Progenitor cell of endocrine pancreas (in vitro differentiated cells): ENCODE measurements around a stretch of chr21.

DNA sequence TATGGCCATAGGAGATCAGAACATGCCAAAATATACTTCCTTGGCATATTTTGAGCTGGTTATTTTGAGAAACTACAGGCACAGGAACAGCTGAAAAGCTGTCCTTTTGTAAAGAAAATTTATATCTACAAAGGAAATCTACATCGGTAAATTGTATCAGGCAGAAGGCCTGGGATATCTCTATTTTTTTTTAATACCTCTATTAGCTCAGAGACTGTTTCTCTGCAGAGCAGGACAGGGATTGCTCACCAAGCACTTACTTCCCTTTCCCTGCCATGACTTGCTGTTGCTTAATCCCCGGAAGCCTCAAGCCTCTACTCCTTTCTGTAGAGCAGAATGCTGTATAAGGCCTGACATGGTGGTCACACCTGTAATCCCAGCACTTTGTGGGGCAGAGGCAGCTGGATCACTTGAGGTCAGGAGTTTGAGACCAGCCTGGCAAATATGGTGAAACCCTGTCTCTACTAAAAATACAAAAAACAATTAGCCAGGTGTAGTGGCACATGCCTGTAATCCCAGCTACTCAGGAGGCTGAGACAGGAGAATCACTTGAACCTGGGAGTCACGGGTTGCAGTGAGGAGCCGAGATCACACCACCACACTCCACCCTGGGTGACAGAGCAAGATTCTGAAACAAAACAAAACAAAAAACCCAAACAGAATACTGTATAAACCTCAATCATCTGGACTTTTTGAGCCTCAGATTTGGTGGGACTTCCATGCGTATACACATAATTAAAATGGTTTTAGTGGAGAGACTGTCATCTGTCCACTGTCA, 23.3 kb upstream of the IFNGR2 start:
- PRO-cap: no peak

- PRO-cap: no peak
Observed at GRCh38 chr21:33451703-33452113, 28.1 kb downstream of the TMEM50B start.

DNA sequence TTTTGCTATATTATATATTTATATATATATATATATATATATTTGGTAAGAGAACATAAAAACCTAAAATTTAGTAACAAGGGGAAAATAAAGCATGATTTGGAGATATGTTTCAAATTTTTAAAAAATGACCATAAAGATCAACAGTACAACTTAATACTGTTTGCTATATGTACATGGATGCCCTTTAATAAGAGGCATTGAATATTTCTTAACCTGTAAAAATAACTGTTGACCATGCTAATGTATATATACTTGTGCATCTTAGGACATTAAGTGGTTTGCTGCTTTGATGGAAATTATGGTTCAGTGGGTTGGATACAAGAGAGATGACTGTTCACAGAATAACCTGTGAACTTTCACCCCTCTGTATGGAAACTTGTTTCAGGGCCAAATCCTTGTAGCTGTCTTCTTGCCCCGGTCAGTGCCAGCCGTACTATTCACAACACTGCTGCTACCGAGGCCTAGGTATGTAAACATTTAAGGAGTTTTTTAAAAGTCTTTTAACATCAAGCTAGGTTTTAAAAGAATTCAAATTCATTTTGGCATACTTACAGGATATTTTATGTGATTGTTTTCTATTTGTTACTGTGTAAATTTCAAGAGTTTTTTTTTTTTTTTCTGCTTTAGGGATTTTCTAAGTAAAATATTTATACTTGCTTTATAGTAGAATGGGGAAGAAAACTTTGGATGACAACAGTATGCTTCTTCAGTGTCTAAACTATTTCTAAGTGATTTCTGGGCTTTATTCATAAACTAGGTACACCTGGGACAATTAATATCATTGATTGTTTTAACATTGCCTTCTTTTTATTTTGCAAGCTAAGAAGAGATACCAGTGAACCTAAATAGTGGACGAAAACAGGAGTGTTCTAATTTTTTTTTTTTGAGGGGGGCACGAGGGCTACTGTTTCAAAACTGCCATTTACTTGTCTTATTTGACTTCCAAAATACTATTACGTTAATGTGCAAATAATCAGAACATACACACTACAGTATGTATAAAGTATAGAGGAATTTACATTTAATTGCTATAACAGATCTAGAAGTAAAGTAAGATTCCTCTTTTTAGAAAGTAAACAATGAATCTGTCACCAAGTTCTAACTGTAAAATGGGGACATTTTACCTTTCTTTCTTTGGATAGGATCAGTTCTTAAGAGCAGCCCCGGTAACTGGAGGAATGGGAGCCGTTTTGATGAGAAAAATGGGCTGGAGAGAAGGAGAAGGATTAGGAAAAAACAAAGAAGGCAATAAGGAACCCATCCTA, 15.9 kb downstream of the DONSON start:
- PRO-cap: no peak

DNA sequence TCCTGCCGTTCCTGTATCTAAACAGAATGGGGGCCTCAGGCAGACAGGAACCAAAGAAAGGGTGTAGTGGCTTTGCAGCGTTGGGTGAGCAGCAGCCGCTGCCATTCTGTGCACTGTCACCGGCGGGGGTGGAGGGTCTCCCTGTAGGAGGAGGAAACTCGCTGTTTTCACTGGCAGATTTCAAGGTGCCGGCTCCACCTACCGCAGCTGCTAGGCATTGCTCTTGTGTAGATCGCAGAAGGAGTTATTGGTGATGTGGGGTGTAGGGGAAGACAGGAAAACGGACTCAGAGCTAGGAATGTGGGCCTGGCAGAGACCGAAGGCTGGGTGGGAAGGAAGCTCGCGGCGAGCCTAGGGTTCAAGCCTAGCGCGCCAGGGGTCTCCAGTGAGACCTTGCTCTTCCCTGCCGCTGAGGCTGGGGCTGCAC, 20.8 kb downstream of the ATP5PO start:
- PRO-cap: bidirectional peak, plus-strand start at position 247 of the sequence, minus-strand start at position 140 of the sequence

DNA sequence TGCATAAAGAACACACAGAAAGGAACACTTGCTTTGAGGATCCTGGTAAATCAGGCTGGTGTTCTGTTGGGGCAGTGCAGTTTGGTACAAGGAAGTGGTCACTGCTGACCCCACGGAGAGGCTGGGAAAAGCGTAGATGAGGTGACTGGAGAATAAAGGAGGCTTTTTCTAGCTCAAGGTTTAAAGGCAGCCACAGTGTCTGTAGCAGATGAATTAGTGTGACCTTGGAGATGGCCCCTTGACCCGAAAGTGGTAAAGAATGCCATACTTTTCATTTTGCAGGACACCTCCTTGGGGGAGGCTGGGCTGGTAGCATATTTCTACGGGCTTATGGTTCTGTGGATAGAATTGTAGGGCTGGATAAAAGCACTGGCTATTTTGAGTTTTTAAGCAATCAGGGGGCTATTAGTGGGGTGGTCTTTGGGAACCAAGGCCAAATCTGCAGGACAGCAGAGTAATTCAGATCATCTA, 16.7 kb upstream of the ATP5PO start:
- PRO-cap: no peak

GRCh38 chr21:33976834-33977427, 61.3 kb upstream of the ATP5PO start:
- PRO-cap: no peak

GRCh38 chr21:34198777-34199298, 125.5 kb downstream of the MRPS6 start:
- PRO-cap: no peak

GRCh38 chr21:34361829-34362215, 2.0 kb upstream of the KCNE2 start:
- PRO-cap: no peak

GRCh38 chr21:34520156-34520686, 8.2 kb upstream of the KCNE1 start:
- PRO-cap: no peak

GRCh38 chr21:34669996-34670736, 1.4 kb downstream of the CLIC6 start:
- PRO-cap: no peak

DNA sequence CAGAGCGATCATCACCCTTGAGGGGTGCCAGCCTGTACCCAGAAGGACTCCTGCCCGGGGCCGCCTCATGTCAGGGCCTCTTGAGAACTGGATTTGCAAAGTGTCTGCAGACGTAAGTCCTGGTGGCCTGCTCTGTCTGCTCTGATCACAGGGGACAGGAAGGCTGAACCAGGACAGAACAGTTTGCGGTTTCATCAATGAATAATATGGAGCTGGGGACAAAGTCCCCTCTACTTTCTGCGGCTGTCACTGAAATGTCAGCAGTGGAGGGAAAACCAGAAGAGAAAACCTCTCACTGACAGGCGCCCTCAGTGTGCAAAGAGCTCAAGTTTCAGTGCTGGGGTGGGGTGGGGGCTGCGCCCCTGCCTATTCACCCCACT, 149.0 kb downstream of the CLIC6 start:
- PRO-cap: no peak

DNA sequence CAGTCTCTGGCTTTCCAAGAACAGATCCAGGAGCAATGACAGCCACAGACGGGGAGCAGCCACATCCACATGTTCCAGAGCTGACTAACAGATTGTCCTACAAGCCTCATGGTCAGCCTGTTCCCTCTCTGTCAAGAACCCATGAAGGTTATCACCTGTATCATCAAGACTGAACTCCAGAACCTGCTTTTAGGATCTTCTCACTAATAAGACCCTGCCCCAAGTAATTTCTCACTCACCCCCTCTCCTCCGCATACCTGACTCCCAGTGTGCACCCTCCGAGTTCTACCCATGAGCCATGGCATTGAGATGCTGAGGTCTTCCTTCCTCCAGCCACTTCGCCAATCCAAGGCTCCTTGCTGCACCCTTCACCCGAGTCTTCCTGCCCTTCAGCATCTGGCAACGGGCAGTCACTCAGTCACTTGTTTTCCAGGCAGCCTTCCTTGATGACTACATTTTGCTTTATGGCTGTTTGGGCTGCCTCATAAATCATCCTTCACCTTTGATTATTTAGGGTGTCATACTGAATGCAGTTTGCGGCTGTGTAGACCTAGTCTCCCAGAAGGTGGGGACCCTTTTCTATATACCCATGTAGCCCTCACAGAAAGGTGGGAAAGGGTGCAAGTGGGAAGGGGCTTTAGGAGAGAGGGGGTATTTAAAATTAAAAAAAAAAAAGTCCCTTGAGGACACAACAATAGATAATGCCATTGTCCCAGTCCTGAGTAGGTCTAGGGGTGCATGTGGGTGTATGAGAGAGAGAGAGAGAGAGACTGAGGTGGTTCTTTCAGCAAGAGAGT, 187.5 kb downstream of the RUNX1 start:
- PRO-cap: no peak

DNA sequence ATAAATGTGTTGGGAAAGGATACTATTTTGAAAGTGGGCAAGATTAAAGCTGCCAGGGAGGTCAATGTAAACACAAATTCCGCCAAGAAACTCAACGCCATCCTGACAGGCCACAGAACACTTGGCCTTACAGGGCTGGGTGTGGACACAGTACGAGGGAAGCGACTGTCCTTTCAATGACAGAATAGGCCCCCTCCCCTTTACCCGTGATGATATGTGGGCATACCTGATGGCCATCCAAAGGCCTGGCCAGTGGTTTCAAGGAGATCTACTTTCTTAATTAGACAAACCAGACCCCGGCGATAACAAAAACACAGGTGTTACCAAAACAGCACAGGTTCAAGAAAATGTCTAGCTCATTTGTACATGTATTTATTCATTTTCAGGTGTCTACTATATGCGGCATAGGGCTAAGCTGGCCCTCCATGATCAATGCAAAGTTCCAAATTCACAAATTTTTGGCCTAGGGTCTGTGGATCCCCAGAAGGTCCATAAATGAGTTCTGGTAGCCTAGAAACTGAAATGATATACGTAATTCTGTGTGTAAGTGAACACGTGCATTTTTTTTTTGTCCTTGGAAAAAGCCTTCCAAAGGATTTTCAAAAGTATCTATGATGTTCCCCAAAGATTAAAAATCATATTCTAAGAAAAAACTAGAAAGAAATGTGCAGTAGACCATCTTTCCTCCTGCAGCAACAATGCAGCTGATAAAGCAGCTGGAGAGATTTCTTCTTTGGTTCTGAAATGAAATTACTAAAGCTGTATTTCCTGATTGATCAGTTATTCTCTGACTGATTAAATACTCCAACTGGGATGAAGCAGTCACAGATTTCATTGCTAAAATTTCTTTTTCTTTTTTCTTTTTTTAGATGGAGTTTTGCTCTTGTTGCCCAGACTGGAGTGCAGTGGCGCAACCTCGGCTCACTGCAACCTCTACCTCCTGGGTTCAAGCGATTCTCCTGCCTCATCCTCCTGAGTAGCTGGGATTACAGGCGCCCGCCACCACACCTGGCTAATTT, 172.8 kb downstream of the RUNX1 start:
- PRO-cap: no peak

GRCh38 chr21:34882424-34883428, 166.4 kb downstream of the RUNX1 start:
- PRO-cap: no peak

DNA sequence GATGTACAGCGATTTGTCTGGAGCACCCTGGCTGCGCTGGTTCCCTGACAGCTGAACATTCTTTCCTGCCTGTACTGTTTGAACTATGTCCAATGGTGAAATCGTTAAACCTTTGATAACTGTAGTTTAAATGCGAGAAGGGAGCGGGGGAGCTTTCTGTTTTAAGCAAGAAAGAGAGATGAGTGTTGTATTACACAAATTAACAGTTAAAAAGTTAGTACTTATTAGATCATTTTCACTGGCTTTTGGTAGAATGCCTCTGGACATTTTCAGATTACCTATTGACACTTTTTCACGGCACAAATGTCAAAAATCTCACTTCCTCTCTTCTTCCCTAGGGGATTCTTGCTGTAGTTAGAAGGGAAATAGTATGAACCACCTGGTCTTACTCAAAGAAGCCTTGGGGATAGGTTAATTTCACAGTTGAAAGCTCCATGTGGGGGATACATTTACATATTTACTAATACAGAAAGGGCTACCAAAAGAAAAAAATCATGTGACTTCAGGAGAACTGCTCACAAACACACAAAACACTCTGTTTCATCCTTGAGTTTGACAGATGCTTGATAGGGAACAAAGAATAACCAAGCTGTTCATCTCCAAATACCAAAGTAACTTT, 140.3 kb upstream of the RUNX1 start:
- PRO-cap: no peak

DNA sequence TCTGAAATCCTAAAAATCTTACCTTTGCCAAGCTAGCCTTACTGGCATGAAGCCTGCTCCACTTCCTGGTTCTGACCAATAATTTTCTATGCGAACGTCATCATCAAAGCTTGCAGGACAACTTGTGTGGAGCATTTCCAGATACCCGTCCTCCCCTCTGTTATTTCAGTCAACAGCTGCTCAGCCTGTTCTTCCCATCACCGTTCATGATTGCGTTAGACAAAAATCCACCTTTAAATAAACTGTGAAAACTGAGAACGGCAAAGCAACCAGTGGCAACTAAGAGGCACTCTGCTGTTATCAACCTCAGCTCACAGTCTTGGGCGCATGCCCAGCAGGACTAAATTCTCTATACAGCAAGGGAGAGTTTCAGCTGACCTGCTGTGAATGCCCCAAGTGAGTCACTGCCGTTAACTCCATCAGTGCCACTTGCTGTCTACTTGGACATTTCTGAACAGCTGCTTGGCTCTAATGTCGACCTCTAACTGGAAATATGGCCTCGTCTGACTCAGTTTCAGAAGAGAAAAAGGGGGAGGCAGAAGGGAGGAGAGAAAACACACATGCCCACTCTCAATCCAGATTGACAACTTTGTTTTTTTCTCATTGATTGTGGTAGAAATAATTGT, 207.5 kb upstream of the RUNX1 start:
- PRO-cap: unidirectional peak, minus-strand start at position 342 of the sequence

DNA sequence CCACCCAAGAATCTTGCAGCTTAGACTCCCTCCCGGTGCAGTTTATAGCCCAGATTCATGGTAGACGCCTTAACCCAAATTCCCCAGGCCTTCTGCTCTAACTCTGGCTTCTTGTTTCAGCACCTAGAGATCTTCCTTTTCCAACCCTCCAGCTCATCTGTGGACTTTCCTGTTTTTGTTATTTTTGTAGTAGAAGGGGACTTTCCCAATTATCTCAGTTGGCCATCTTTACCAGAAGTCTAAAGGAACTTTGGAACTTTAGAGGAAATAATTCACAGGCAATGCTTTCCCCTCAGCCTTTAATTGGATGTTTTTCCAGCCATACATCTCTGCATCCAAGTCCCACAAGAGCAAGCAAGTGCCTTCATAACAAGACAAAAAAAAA, 377.5 kb downstream of the SETD4 start:
- PRO-cap: no peak

GRCh38 chr21:36159428-36159986, 2.9 kb downstream of the DOP1B start:
- PRO-cap: no peak

DNA sequence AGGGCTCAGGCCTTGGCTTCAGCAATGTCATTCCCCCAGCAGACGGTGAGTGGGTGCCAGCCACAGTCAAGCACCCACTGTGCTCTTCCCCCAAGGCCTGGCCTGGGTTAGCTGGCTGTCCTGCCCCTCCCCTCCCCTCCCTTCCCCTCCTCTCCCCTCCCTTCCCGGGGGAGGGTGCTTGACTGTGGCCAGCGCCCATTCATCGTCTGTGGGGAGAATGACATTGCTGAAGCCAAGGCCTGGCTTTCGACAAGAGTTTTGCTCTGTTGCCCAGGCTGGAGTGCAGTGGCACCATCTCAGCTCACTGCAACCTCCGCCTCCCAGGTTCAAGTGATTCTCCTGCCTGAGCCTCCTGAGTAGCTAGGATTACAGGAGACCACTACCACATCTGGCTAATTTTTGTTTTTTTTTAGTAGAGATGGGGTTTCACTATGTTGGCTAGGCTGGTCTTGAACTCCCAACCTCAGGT, 30.5 kb downstream of the DOP1B start:
- PRO-cap: no peak

DNA sequence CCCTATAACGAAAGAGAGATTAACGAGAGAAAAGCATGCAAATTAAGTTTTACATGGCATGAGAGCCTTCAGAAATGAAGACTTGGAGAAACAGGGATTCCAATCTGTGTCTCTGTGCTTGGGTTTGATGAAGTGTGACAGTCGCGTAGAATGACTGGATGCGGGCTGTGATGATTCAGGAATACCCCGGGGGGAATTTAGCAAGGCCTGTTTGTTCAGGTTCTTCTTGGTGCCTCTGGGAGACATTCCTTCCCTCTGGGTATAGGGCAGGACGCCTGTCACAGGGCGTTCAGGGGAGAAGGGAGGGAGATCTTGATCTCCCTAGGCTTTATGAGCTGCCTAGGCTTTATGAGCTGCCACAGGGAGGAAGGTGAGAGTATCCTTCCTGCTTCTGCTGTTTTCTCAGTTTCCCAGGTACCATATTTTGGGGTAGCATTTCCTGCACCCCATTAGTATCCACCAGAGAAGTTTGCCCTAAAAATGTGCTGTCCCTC, 36.6 kb downstream of the DOP1B start:
- PRO-cap: no peak